Osteoblast (primary cell): ENCODE measurements around a stretch of chr1.

- CAGE, long polyA plus RNA, result no peak
- RRBS, result no CpG with 5 or more reads among the region's 7 CpGs
Measured at GRCh38 chr1:227061530-227062494, 121.7 kb downstream of the COQ8A start.

- CAGE, long polyA plus RNA, result no peak
- RRBS, result 97% methylated on average over 3 of the region's 10 CpGs
Measured at GRCh38 chr1:227181913-227183106, 136.0 kb downstream of the CDC42BPA start.

GRCh38 chr1:227312306-227313326, 5.7 kb downstream of the CDC42BPA start:
- CAGE, long polyA plus RNA, result no peak
- RRBS, result no CpG with 5 or more reads among the region's 7 CpGs

DNA sequence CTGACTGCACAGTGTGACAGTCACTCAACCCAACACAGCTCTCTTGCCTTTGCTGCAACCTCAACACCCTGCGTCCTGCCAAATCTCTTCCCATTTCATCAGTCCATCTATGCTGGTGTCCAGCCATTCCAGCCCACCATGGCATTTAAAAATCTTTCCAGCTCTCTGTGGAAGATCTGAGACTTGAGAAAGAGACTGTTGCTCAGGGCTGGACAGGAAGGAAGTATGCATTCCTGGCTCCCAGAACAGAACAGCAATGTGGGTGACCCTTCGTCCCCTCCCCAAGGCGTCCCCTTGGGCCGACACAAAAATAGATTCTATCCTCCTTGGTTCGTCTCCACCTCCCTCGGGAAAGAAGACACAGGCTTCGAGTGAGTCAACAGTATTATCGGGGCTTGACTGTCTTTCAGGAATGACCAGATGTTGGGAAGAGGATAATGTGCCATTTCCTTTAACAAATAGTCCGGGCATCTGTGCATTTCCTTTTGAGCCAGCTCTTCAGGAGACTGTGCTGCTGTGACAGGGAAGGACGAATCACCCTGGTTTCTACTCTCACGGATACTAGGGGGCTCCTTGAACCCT, 111.3 kb upstream of the CDC42BPA start:
- CAGE, long polyA plus RNA, result no peak
- RRBS, result no CpG with 5 or more reads among the region's 11 CpGs

DNA sequence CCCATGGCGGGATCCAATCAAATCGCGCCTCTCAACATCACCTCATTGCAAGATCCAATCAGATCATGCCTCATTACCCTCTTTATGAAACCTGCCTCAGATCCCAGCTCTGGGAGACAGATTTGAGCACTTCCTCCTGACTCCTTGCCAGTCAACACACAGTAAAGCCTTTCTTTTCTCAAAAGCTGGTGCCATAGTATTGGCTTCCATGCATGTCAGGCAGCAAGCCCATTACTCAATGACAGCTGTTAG, 41.9 kb downstream of the PRSS38 start:
- CAGE, long polyA plus RNA, result no peak
- RRBS, result no CpG with 5 or more reads among the region's 3 CpGs

GRCh38 chr1:227885516-227886201, 62.1 kb downstream of the WNT9A start:
- CAGE, long polyA plus RNA, result no peak
- RRBS, result 33% methylated on average over 3 of the region's 13 CpGs

GRCh38 chr1:228087832-228088358, 5.4 kb downstream of the ARF1 start:
- CAGE, long polyA plus RNA, result no peak
- RRBS, result 26% methylated on average over 2 of the region's 9 CpGs

GRCh38 chr1:228130900-228131495, 9.1 kb upstream of the GUK1 start:
- CAGE, long polyA plus RNA, result no peak
- RRBS, result 16% methylated on average over 3 of the region's 16 CpGs

DNA sequence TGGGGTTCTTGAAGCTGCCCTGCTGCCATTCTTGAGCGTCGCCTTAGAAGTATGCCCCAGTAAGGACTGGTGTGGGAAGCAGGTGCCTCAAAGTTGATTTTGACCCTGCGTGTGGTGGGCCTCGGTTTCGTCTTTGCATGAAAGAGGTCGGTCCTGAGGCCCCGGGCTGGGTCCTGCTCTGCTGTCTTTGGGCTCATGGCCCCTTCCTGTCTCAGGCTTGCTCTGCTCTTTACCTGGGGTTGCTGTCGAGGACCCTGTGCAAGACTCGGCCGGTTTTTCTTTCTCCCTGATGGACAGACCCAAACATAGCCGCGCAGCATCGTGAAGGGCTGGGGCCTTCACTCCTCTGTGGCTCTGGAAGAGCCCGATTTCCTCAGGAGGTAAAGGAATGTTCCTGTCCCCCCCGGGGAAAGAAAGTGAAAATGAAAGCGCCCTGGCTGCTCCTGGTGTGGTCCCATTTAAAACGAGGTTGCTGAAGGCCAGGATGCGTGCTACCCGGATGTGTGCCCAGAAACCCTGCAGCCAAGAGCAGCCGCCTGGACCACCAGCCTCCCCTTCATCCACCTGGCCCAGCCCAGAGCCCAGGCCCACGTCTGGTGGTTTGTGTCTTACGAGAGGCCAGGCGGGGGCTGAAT, 947 bp downstream of the GUK1 start:
- CAGE, long polyA plus RNA, result no peak
- RRBS, result 4% methylated on average over 9 of the region's 23 CpGs

- CAGE, long polyA plus RNA, result no peak
- RRBS, result no CpG with 5 or more reads among the region's 15 CpGs
Measured at GRCh38 chr1:228146400-228147059, 3.2 kb upstream of the GJC2 start.

DNA sequence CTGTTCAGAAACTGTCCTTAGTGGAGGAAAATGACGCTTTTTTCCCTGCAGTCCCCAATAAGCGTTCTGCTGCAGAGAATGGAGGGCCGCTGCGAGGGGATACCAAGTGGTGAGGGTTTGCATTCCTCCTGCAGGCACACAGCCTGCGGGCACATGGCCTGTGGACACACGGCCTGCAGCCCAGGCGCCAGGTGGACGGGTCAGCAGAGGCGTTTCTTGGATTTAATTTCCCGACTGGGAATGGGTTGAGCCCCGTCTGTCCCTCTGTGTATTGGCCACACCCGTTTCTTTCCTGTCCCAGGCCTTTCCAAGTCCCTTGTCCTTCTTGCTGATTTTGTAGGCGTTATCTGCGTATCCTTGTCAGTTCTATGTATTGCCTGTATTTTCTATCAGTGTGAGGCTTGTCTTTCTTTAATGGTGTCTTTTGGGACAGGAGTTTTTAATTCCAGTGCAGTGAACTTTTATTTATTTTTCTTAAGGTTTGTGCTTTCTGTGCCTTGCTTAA, 15.6 kb upstream of the OBSCN start:
- CAGE, long polyA plus RNA, result no peak
- RRBS, result no CpG with 5 or more reads among the region's 14 CpGs

DNA sequence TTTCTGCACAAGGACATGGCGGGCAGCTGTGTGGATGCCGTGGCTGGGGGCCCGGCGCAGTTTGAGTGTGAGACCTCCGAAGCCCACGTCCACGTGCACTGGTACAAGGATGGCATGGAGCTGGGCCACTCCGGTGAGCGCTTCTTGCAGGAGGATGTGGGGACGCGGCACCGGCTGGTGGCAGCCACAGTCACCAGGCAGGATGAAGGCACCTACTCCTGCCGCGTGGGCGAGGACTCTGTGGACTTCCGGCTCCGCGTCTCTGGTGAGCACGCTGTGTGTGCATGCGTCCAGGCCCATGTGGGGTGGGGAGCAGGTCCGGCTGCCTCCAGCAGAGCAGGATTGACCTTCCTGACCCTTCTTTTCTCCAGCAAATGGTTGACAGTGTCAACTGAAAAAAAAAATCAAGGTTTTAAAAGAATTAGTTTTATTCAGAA, 9.2 kb downstream of the OBSCN start:
- CAGE, long polyA plus RNA, result no peak
- RRBS, result 85% methylated on average over 15 of the region's 21 CpGs

DNA sequence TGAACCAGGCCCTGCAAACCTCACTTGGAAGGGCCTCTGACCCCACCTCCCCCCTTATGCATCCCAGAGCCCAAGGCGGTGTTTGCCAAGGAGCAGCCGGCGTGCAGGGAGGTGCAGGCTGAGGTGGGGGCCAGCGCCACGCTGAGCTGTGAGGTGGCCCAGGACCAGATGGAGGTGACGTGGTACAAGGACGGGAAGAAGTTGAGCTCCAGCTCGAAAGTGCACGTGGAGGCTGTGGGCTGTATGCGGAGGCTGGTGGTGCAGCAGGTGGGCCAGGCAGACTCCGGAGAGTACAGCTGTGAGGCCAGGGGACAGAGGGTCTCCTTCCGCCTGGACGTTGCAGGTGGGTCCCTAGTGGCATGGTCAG, 11.4 kb downstream of the OBSCN start:
- CAGE, long polyA plus RNA, result no peak
- RRBS, result no CpG with 5 or more reads among the region's 13 CpGs

- CAGE, long polyA plus RNA, result no peak
- RRBS, result no CpG with 5 or more reads among the region's 18 CpGs
Measured at GRCh38 chr1:228263858-228264357, 56.1 kb downstream of the OBSCN start.

- CAGE, long polyA plus RNA, result no peak
- RRBS, result 56% methylated on average over 1 of the region's 10 CpGs
Measured at GRCh38 chr1:228291823-228292302, 84.0 kb downstream of the OBSCN start.

DNA sequence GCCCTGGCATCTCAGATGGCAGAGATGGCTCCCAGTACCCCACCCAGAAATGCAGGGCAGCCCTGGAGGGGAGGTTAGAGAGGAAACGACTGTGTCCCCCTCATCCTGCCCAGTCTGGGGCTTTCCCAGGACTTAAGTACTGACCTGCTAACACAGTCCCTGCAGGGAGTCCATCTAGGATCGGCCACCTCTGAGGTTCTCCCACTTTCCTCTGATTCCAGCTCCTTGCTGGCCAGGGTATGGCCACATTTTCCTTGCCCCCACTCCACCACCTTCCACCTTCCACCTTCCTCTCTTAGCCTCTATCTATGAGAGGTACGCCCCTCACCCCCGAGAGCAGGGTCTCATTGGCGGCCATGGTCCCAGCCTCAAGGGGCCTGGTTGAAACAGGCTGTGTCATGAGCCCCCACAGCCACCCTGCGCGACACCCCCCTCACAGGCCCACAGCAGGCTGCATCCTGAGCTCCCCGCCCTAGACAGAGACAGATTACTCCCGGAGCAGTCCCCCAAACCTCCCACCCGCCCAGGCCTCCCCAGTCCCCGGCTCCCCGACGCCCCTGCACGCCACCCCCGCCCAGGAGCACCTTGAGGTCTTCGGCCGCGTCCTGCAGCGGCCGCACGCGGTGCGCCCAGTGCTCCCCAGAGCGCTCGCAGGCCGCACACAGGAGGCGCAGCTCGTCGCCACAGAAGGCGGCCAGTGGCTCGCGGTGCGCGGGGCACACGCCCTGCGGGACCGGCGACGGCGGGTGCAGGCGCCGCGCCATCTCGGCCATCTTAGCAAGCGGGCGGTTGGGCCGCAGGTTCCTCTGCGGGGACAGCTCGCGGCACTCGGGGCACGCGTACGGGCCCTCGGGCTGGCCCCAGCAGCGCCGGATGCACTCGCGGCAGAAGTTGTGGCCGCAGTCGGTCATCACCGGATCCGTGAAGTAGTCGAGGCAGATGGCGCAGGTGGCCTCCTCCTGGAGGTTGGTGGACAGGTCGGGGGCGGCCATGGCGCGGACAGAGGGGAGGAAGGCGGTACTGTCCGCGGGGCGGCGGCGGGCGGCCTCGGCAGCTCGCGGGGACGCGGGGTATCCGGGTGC, 724 bp downstream of the TRIM11 start:
- CAGE, long polyA plus RNA, result no peak
- RRBS, result 3% methylated on average over 9 of the region's 82 CpGs

DNA sequence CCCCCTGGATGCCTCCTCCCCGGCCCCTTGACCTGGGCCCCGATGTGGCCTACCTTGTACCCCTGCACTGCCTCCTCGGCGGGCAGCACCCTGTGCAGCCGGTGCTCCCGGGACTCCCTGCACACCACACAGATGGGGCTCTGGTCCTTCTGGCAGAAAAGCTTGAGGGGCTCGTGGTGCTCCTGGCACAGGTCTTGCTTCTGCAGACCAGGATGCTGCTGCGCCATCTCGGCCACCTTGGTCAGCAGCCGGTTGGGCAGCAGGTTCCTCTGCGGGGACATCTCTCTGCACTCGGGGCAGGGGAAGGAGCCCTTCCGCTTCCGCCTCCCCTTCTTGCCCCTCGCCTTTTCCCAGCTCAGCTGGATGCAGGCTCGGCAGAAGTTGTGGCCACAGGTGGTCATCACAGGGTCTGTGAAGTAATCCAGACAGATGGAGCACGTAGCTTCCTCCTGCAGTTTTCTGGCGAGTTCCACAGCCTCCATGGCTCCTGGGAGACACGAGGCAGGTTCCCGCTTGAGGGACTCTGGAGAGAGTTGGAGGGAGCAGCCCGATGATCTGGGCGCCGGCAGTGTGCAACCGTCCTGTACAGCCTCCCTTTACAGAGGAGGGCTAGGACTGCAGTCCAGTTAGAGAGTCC, 2.0 kb downstream of the TRIM17 start:
- CAGE, long polyA plus RNA, result no peak
- RRBS, result 88% methylated on average over 3 of the region's 24 CpGs

GRCh38 chr1:228745413-228746190, 10.3 kb downstream of the RHOU start:
- CAGE, long polyA plus RNA, result no peak
- RRBS, result no CpG with 5 or more reads among the region's 6 CpGs

DNA sequence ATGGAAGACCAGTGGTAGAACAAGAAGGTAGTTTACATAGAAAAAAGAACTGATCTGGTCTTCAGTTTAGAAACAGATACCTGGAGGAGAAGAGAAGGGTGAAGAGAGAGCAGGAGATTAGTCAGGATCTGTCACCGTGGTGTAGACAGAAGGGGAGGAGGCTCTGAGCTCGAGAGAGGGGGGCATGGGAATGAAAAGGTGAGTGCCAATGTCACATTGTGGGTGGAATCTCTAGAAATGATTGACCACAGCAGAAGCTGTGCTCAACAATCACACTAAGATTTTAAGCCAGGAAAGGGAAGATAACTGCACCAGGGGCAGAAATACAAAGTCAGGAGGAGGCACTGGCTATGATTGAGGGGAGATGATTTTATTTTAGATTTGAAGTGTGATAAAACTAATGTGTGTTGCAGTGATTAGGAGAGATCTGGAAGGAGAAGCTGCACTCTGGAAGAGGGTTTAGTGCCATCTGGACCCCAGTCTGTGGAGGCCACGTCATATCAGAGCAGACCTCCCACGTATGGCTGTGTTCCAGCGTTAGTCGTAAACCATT, 32.8 kb downstream of the RHOU start:
- CAGE, long polyA plus RNA, result no peak
- RRBS, result no CpG with 5 or more reads among the region's 6 CpGs

DNA sequence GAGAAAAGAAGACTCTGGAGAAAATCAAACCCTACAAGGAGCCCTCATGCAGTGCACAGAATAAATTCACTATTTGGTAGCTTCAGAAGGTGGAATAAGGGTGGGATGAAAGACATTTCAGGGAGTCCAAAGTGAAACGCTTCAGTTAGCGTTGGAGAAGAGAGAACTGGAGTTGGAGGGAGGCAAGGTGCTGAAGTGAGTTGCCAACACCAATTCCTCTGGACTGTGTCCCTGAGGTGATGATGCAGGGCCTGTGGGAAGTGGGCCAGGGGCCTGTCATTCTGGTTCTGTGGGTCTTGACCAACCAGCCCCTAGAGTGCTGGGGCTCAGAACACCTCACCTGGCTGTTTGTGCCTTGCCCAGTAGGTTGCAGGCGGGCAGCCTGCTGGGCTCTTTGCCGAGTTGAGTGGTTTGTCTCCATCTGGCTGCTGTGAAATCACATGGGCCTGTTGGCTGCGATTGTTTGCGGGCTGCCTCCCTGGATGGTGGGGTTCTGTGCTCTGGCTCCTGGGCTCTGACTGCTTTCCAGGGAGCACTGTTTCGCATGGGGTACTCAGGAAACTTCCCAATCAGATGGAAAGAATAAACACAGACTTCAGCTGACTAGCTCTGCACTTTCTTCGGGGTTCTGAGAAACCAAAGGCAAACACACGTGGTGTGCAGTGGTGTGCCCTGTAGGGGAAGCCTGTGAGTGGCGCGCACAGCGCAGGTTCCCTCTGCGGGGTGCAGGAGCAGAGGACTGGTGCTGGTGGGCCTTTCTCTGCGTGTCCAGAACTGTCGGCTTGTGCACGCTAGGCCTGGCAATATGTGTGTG, 95.0 kb downstream of the RHOU start:
- CAGE, long polyA plus RNA, result no peak
- RRBS, result no CpG with 5 or more reads among the region's 16 CpGs